Non-pigmented ciliary epithelial cell (primary cell): Measurements from ENCODE around the genes MRPS34 and RPS2.

DNA sequence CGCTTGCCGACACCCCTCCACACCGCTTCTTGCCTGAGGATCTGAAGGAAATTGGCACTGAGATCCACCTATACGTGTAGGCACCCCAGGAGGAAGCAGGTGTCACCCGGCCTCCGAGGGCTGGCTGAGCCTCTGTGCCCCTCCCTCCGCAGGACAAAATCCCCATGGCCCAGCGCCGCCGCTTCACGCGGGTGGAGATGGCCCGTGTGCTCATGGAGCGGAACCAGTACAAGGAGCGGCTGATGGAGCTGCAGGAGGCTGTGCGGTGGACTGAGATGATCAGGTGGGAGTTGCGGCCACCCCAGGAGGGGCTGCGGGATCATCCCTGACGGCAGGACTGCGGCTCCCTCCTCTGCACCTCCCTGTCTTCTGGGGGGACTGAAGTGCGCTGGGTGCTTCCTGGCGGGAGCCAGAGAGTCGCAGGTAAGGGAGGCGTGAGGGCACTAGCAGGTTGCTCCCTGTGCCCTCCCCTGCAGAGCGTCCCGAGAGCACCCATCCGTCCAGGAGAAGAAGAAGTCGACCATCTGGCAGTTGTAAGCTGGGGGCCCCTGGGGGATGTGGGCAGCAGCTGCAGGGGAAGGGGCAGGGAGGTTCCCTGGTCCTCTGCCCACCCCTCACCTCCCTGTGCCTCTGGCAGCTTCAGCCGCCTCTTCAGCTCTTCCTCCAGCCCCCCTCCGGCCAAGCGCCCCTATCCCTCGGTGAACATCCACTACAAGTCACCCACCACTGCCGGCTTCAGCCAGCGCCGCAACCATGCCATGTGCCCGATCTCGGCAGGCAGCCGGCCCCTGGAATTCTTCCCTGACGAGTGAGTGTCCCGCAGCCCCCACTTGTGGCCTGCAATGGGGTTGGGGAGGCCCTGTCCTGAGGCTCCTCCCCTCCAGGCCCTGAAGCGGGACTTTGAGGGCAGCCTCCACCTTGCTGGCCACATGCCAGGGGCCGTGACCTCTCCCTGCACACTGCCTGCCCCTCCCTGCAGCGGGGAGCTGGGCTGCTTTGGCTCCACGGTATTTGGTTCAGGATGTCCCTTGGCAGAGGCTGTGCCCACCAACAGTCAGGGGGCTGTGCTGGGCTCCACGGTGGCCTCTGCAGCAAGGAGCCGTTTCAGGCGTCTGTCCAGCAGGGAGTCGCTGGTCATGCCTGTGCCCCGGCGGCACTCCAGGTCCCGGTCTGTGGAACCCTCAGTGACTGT is 8.7 kb downstream of the NME3 start:
- RRBS, result 30% methylated on average over 10 of the region's 51 CpGs

GRCh38 chr16:1773072-1773341 is at the start of gene MRPS34:
MRPS34 (minus strand) TSS chr16:1773134.
- RRBS, result 1% methylated on average over 8 of the region's 36 CpGs

DNA sequence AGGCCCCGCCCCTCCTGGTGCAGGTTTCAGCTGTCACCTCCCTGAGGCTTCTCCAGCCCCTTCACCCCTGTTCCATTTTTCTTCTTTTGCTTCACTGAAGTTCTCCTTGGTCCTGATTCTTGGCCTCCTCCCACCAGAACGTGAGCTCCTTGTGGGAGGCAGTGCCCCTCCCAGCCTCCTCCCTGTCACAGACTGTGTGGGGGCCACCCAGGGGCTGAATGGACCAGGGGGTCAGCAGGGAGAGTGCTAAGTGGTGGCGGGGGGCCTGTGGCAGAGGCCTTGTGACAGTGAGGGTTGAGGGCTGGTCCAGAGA is 3.3 kb downstream of the SPSB3 start:
- RRBS, result no CpG with 5 or more reads among the region's 3 CpGs

- RRBS, result no CpG with 5 or more reads among the region's 16 CpGs
These were observed 7.0 kb downstream of the HAGH start for GRCh38 chr16:1819585-1820085.

- RRBS, result 0% methylated on average over 4 of the region's 58 CpGs
These were observed at the start of gene RPS2 for GRCh38 chr16:1964712-1965215. RPS2 (minus strand) TSS chr16:1964826.

- RRBS, result no CpG with 5 or more reads among the region's 25 CpGs
These were observed 2.4 kb downstream of the GFER start for GRCh38 chr16:1985956-1987196.

DNA sequence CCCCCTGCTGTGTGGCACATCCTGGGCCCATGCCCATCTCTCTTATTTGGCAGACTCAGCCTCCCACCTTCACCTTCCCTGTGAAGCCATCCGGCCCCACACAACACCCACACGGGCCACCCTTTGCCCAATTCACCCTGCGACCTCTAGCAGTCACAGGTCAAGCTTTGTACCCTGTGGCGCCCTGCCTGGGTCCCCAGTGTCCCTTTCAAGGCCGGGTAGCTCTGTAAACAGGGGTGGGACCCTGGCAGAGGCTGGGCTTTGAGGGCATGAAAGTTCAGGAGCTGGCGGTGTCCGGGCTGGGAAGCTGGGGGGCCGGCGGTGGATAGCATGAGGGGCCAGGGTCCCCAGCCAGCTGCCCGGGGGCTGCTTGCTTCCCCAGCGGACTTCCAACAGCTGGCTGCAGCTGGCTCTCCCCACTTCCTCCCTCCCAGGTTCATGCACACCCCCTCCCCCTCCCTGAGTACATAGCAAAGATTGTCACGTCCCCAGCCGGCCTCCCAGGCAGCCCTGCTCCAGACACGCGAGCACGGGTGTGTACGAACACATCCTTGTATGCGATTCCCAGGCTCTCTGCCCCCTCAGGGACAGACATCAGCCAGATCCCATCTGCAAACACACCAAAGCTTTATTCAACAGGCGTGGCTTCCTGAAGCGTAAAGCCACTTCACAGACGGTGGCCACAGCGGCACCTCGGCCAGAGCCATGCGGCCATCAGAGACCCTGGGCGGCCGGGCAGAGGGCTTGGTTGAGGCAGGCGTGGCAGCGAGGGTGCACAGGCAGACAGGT is 8.2 kb downstream of the NTHL1 start:
- RRBS, result 43% methylated on average over 6 of the region's 28 CpGs

- RRBS, result 3% methylated on average over 2 of the region's 68 CpGs
These were observed 43.0 kb downstream of the TSC2 start for GRCh38 chr16:2090626-2091293.

GRCh38 chr16:2121455-2121769 is 14.3 kb downstream of the PKD1 start:
- RRBS, result no CpG with 5 or more reads among the region's 10 CpGs

DNA sequence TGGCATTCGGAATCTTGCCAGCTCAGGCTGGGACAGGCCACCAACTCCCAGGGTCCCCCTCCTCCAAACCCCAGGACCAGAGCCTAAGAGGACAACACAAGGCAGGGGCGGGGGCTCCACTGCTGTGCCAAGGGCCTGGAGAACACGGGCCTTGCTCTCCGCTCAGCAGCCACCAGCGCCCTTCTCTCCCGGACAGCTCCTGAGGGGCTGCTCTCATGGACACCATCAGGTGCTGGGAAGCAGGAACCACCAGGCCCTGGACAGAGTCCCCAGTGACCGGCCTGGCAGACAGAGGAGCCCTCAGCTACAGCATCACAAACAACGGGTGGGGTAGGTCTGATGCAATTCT is 2.0 kb downstream of the PKD1 start:
- RRBS, result no CpG with 5 or more reads among the region's 8 CpGs

DNA sequence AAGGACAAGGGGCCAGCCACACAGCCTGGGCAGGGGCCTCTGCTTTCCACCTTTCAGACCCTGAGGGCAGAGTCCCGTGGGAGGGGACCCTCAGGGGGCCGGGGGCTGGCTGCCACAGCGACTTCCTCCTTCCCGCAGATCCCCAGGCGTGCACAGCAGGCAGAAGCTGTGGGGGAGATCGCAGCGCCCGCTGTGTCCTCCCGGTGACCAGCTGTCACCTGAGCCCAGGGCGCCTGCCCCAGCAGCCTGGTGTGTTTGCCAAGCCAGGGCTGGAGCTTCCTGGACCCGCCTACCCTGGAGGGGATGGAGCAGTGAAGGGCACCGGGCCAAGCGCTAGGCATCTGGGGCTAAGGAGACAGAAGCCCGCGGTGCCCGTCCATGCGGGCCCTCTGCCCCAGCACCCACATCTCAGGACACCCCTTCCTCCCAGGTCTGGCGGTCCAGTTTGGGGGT is 504 bp upstream of the RAB26 start:
- RRBS, result 7% methylated on average over 7 of the region's 18 CpGs

DNA sequence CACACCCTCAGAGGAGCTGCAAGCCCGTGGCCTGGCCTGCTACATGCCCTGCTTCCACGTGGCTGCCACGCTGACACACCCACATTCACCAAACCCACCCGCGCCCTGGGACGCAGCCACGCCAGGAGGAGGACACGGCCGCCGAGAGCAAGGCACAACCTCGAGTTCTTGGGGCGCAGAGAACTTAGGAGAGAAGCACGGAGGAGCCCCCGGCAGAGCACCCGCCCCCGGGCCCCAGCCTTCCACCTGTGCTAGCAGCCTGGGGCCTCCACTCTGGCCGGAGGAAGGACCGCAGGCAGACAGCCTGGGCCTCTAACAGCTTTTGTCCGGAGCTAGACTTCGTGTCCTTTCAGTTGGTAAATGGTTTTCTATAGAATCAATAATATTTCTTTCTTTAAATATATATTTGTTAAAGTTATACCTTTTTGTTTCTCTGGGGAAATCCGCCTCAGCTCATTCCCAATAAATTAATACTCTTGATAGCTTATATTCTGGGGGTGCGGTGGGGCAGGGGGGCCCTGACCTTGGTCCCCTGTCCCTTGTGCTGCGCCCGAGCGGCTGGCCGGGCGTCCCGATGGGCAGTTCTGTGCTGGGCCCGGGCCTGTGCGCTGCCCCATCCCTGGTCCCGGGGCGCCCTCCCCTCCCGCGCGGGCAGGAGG is 18.6 kb downstream of the CASKIN1 start:
- RRBS, result 82% methylated on average over 4 of the region's 35 CpGs

DNA sequence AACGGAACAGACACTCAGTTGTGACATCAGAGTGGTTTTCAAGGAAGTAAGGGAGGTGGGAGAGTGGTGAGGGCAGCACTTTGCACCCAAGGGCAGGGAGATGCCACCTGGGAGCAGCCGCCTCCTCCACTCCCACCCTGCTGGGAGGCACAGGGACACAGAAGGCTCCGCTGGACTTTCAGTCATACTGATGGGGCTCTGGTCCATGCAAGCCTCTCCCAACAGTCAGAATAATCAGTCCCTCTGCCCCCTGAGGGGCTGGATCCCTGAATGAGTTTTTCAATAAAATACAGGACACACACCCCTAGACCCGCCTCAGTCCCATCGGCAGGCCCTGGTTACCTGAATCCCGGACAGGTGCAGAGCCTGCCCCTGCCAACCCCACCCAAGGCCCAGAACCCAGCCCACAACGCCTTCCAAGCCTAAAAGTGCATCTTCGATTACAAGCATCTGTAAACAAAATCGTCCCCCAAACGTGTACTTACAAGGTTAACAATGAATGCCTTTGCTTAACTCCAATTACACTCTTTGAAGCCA is 1.5 kb downstream of the PGP start:
- RRBS, result no CpG with 5 or more reads among the region's 10 CpGs

DNA sequence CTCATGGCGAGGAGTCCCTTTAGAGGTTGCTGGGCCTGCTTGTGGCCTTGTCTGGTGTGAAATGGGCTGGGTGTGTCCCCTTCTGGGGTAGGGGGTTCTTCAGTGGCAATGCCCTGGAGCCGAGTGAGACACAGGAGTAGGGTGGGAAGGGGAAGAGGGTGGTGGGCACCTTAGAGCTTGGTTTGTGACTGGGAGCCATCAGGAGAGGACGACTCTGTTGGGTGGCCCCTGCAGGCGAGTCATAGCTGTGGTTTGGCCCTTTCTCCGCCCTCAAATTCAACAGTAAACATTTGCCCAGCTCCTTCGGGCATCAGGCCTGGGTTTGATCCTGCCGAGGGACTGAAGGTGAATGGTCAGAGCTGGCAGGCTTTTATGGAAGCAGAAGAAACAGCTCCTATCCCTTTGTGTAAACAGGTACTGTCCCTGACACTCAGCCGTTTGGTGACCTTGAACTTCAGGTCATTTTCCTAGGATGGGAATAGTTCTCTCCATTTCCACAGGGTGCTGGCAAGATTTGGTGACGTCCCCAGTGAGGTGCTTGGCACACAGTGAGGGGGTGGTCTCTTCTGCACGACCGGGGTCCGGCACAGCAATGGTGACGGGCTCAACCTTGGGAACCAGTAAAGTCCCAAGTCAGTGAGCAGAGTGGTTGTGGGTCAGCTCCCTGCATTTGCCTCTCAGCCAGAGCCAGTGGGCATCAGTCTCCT is 3.0 kb downstream of the E4F1 start:
- RRBS, result no CpG with 5 or more reads among the region's 13 CpGs

DNA sequence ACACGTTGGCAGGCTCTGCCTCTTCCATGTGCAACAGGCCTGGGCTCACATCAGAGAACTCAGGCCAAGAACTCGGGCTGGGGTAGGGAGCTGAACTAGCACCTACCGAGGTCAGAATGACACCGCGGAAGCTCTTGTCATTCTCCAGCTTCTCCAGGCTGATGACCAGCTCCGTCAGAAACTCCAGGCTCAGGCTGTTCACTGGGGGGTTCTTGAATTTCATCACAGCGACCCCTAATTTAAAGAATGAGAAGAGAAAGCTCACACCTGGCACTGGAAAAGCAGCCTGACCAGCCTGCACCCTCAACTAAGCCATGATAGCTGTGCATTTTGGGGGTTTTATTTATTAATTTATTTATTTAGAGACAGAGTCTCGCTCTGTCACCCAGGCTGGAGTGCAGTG is 4.6 kb downstream of the ECI1 start:
- RRBS, result no CpG with 5 or more reads among the region's 8 CpGs

DNA sequence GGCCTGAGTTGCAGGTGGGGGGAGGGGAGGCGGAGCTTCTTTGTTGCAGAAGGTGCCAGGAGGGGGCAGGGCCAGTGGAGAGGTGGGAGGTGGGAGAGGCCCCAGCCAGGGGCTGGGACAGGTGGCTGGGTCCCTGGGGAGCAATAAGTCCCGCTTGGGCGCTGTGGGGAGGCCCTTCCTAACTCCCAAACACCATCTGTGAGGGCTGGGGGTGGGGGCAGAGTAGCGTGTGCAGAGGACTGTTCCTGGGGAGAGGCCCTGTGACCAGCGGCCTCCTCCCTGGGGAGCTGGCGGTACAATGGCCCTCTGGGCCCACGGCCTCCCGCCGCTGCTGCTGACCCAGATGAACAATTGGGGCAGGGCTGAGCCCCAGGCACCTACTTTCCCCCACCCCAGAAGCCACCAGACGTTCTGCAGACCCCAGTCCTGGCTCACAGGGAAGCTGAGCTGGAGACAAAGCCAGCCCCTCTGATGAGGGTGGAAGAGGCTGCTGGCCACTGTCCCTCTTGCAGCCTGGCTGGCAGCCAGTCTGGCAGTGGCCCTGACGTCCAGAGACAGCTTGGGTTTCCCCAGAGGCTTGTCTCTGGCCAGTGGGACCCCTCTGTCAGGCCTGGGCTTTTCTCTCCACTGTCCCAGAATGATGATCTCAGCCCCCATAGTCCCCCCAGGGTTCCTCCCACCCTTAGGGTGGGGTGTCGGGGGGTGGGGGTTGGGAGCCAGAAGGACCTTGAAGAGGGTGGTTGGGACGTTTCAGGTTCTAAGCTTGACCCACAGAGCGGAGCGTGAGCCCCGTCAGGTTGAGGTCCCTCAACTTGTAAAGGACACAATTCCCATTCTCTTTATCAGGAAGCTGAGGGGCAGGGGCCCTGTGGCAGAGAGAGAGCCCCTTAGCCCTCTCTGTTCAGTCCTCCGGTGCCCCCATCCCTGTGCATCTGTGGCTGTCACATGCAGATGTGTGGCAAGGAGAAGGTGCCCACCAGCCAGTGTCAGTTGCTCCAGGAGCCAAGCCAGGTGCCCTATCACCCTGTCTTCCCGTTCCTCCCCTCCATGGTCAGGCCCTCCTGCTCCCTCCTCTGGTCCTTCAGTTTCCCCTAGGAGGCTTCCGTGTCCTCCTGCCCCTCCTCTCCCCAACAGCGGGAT is 1.9 kb upstream of the NTN3 start:
- RRBS, result no CpG with 5 or more reads among the region's 20 CpGs

- RRBS, result no CpG with 5 or more reads among the region's 2 CpGs
These were observed 1.8 kb downstream of the TBC1D24 start for GRCh38 chr16:2476834-2477051.

- RRBS, result 68% methylated on average over 1 of the region's 15 CpGs
These were observed 7.8 kb downstream of the TBC1D24 start for GRCh38 chr16:2482627-2483189.

- RRBS, result no CpG with 5 or more reads among the region's 10 CpGs
These were observed 10.0 kb downstream of the TBC1D24 start for GRCh38 chr16:2484904-2485318.

GRCh38 chr16:2501229-2501902 is 12.4 kb upstream of the ATP6V0C start:
- RRBS, result no CpG with 5 or more reads among the region's 15 CpGs